Tongue (tissue), 2 donors: ENCODE measurements around a stretch of chr11.

DNA sequence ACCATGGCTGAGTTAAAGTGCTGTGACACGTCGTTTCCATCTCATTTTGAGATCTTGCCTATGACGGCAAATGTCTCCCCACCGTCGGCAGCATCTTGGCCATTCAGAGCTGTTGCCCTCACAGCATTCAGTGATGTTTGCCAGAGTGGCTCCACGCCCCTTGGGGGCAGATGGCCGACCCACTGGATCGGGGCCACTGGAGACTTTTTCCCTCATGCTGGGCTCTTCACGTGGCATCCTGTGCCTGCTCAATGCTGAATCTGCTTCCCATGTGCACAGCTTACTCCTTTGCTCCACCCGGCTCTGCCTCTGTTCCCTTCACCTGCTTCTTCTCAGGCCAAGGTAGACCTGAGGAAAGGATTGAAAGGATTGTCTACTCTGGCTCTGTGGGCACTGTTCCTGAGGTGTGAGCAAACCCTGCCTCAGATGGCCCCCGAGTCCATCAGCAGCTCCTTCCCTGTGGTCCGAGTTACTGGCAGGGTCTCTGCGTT lies 314.9 kb downstream of the KIRREL3 start:
- RAMPAGE, long total RNA = no peak

- RAMPAGE, long total RNA = no peak
Observed at GRCh38 chr11:126917797-126918070, 82.8 kb downstream of the KIRREL3 start.

- RAMPAGE, long total RNA = no peak
Observed at GRCh38 chr11:127107037-127107337, 106.4 kb upstream of the KIRREL3 start.

GRCh38 chr11:127758099-127758450 lies 757.5 kb upstream of the KIRREL3 start:
- RAMPAGE, long total RNA = no peak

GRCh38 chr11:128026412-128027025 lies 560.8 kb downstream of the ETS1 start:
- RAMPAGE, long total RNA = no peak

- RAMPAGE, long total RNA = no peak
Observed at GRCh38 chr11:128036041-128036334, 551.4 kb downstream of the ETS1 start.

- RAMPAGE, long total RNA = no peak
Observed at GRCh38 chr11:128052693-128053658, 534.4 kb downstream of the ETS1 start.

DNA sequence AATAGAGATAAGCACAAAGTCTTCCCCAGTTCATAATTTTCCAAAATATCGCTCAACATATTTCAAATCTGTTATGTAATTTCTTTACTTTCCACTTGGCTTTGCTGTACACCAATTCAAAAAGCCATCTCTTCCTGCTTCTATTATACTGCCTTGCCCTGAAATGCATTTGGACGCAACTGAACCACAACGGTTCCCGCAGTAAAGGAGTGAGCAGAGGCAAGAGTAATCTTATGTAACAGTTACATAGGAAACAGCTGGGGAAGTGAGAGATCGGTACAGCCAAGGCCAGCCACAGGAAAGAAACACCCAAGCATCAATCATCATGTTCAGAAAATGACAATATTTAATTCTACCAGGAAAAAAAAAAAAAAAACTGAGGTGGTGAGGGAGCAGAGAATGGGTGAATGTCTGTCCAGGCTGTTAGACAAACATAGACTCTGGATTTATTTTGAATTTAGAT lies 392.2 kb downstream of the ETS1 start:
- RAMPAGE, long total RNA = no peak

DNA sequence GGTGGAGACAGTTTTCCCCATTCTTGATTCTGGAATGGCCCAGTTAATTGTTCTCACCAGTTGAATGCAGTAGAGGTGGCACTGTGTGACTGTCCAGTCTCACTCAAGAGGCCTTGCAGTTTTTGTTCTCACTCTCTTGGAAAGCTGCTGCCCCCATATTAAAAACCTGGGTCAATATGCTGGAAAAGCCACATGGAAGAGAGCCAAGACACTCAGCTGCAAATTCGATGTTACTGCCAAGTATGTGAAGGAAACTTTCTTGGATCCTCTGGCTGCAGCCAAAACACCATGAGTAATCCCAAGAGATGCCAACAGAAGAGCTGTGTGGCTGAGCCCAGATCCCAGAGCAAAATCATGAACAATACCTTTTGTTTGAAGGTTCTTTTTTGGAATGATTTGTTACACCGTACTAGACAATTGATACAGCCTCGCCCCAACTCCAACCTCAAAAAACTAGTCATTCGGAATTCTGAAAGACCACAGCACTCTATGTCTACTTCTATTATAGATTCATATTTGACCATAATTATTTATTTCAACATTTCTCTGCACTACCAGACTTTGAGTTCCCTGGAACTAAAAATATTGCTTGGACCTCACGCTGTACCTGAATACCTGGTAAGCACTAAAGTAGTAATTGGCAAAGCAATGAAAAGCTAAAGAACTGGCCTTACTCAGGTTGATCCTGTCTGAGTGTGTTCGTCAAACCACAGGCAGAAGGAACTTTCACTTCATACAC lies 378.9 kb downstream of the ETS1 start:
- RAMPAGE, long total RNA = no peak

DNA sequence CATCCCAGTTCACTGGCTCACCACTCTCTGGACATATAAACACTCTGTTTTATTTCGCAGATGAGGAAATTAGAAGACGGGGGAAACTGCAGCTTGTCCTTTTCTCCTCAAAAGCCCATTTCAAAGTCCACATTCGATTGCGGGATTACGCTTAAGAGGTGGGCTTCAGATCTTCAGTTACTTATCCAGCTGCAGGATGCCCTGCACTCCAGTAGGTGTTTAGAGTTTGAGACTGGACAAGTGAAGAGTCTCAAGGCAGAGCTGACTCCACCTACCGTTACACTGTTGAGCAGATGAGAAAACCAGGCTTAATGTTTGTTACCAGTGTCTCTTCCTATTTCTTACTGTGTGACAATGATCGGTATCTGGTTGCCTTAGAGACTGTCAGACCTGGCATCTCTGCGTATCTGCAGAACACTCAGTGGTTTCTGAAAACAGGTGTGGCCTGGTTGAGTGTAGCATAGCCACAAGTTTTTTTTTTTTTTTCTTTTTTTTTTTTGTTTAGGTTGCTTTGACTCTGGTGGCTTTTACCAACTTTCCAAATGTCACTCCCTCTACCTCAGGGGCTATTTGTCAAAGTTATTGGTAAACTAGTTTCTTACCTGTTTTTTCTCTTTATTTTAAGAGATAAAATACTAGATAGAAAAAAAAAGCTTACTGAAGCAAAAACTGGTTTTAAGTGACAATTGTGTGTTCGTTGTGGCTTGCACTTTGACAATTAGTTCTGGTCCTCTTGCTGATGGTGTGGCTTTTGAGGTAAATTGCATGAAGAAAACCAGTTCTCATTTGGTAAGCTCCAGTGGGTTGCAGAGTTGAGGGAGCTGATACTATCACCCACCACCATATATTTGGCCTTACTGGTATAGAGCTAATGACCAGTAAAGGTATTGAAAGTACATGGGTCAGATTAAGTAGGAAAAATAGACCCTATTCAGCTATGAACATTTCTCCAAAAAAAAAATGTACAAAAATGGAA lies 284.8 kb downstream of the ETS1 start:
- RAMPAGE, long total RNA = no peak

- RAMPAGE, long total RNA = no peak
Observed at GRCh38 chr11:128323375-128323837, 264.0 kb downstream of the ETS1 start.

DNA sequence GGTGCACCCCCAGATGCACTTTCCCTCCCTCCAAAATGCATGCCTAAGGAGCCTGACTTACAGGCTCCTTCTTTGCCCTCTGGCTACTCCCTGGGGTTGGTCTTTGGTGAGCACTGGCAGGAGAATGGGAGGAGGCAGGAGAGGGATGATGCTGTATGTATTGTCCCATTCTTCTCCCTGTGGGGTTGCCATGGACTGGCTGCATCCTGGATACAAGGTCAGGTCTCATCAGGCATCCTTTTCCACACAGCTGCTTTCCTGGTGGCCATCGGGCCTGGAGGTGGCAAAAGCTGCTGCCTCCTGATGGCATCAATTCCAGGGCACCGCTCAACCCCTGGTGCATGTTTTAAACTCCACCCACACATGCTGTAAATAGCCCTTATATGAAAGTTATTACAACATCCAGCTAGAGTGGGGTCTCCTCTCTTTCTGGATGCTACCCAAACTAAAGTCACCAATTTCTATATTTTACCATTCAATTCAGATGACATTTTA lies 257.1 kb downstream of the ETS1 start:
- RAMPAGE, long total RNA = no peak

DNA sequence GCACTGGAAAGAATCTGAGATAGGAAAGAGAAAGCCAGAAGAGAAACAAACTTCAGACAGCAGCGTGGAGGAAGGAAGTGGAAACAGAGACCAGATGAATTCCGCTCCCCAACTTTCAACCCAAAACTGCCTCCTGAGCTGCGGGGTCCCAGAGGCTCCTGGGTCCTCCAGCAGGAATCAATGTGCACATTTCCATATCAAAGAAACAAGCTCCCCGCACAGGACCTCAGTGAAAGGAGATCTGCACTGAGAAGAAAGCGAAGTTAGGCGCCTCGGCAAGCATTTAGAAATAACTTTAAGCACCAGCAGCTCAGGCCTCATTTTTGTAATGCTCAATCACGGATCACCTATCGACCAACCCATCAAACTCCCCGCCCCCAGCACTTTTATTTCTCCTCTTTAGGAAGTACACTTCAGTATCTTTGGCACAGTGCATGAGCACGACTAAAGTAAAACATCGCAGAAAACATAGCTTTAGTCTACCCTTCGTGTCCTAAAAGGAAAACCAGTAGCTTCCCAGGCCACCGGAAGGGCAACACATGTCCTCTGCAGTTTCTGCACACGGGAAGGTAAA lies 245.5 kb downstream of the ETS1 start:
- RAMPAGE, long total RNA = no peak

DNA sequence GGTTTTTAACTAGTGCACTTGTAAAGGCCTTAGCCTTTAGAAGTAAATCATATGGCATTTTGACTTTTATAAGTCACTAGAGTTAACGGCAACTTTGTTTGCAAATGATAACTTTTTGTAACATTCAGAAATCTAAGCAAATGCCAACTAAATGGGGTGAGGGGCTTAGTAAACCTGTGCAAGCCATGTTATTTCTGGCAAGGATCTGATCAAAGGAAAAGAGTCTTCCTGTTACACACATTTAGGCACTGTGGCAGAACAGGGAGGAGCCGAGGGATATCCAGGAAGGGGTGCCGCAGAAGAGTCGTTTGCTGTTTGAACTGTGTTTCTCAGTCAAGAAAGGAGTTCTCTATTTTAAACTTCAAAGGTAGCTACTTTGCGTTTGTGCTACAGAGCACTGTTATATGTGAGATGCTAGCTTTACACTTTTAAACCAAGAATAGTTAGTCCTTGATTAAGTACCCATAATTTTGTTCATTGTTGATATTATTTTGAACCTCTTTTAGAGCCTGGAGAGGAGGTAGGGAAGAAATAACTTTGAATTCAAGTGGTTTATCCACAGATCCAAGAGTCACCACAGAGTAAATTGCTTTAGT lies 175.5 kb downstream of the ETS1 start:
- RAMPAGE, long total RNA = no peak

DNA sequence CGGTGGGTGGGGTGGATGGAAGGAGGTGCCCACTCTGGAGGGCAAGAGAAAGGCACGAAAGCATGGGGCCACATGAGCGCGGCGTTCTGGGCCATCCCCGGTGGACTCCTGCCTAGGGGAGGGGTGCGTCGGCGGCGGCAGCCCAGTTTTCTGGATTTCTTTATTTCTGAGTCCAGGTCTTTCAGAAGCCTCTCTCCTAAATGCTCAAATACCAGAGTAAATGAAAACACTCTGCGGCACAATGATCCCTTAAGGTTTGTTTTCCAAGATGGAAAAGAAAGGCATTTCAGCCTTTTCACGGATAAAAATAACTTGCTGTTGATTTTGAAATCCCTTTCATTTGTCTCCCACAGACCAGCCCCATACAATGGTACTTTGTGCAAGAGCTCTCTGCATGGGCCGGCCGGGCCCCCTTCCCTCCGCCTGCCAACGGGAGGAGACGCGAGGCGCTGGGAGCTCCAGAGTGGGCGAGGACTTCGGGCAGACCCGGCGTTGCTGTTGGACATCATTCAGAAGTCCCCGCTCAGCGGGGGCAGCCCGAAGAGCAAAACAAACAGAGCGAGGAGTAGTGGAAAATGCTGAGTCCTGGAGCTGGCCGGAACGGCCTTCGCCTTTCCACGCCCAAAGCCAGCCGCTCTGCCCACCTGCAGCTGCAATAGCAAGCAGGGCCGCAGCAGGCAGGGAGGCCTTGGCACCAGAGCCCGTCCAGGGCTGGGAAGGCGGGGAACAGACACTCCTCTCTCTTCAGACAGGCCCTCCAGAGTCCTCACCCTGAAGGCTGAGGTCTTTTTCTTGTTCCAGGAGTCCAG lies 135.8 kb downstream of the ETS1 start:
- RAMPAGE, long total RNA = no peak

DNA sequence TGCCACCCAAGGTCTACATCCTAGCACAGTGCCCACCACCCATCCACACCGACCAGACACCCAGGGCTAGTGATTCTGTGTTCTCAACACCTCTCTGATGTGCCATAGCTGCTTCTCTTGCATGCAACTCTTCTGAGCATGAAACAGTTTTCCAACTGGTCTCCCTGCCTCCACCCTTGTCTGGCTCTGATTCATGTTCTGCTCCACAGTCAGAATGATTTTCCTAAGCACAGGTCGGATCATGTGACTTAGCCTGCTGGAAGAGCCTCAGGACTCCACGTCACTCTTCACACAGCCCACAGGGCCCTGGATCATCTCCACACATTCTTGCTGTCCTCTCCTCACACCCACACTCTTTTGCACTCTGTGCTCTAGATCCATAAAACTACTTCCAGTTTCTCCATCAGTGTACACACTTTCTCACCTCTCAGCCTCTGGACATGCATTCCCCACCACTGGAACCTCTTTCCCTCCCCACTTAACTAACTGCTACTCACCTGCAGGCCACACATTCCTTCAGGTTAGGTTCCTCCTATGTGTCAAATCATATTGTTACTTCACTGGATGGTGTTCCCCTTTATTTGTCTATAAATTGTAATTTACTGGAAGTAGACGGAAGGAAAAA lies 133.9 kb downstream of the ETS1 start:
- RAMPAGE, long total RNA = no peak

DNA sequence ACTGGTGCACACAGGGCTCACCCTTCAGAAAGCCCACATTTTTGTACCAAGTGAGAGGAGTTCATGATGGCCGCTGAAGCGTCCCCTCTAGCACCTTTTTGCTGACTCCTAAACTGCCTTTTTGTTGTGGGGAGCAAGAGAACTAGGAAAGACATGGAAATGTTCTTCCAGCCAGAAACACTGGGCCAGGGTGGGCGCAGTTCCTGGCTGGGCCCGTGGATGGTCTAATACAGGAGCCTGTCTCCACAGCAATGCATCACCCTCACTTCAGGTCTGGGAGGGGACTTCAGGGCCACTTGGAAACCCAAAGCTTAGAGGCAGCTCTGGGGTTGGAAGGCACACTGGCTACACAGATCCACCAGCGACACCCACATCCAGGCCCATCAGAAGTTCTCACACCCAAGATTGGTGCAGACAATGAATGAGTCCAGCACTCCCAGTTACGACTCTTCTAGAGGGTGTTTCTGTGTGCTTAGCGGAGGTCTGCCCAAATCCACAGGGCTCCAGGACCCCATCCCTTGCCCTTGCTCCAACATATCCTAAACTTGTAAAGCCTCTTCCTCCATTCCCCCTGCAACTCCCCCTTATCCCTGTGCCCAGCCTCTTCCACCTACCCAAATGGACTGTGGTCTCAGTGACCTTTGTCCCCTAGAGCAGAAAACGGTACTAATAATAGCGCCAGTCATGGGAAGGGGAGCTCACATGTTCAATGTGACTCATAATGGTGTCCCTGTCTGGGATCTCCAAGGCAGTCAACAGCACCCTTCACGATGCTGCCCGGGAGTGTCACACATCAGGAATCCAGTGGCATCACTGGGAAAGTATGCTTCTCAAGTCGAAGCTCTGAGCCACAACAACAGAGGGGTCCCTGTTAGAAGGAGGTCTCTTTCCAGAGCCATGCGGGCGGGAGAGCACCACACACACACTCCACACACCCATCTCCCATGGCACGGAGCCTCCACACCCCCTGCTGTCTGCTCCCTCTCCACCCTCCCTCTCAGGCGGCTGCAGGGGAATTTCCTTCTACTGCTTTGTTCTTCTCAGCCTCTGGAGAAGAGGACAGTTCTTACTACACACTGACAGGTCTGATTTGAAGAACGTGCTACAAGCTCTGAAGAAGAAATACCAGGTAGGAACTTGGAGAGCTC lies 120.0 kb downstream of the ETS1 start:
- RAMPAGE, long total RNA = no peak

- RAMPAGE, long total RNA = no peak
Observed at GRCh38 chr11:128469146-128469608, 118.2 kb downstream of the ETS1 start.

DNA sequence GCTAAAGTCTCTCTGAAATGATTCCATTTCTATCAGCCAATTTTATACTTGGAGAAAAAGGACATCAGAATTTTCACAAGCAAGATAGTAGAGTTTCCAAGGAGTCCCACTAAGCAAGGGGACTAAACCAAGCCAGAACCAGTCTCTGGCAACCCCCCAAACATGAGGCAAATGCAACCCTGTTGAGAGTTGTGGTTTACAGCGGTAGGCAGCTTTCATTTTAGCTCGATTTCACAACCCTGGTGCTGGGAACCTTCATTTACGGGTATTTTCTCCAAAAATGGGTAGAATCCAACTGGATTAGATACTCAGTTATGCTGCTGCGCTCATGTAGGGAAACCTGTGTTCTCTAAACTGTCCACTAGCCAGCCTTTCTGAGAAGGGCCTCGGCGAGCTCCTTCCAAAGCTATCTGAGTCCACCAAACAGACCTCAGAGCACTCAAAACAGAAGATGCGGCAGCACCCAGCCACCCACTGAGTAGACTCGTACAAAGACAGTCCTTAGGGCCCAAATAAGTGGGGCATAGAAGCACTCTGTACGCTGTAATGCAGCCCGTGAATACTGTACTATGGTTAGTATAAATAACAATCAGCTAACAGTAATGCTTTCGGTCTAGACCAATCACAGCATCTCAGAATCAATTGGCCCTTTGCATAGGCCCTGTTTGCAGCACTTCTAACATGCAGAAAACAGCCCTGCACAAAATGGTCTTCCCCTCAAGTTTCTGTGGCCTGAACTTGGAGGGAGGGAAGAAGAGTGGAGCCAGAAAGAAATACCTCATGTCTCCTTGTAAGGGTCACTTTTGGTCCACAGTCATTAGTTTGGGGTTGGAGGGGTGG lies 104.7 kb downstream of the ETS1 start:
- RAMPAGE, long total RNA = no peak

DNA sequence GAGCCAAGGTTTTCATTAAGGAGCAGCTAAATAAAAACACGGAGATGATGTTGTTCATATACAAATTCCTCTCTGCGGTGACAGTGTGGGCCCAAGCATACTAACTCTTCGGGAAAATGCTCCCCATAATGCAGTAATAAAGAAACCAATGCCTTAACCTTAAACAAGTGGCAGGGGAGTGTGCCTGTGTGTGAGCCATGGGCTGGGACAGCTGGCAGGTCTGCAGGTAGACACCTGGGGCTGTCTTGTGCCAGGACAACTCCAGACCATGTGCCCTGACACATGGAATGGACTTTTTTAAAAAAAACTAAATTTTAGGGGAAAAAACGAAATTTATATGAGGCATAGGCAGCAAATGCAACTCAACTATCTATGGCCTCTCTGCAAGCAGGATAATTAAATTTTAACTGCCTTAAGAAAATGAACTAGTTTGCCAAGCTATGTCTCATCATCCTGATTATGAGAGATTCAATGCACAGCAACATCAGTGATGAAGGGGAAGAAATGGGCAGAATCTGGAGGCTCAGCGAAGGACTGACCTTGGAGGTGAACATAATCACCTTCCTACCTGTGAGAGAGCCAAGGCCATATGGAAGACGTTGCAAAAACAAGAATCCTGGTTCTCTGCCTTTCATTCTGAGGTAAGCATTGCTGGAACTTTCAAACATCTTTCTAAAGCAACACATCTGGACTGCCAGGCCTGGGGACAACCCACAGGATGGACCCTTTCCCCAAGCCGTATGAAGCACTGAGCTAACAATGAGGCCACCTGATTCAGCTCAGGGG lies 70.7 kb downstream of the ETS1 start:
- RAMPAGE, long total RNA = no peak